ENCODE measurements around the genes LAIR1, KIR3DL3, KIR2DL3 and SYT5.

DNA sequence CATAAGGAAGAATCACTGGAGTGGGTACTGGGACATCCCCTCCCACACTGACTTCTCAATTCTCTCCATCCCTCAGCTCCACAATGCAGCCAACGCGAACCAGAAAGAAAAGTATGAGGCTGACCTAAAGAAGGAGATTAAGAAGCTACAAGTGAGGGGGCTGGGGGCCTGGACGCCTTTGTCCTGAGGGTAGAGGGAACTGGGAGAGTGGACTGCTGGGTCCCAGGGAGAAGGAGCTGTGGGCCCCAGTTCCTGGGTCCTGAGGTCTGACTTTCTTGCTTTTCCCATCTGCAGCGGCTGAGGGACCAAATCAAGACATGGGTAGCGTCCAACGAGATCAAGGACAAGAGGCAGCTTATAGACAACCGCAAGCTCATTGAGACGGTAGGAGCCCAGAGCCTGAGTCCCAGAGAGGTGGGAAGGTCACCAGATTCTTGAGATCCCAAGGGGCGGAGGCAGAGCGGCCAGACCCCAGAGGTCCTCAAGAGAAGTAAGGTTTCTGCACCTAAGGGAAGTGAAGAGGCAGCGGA, 5.9 kb downstream of the CNOT3 start:
- PRO-cap, result no peak

GRCh38 chr19:54152731-54153350, 6.7 kb downstream of the LENG1 start:
- PRO-cap, result no peak

GRCh38 chr19:54209599-54210587, 9.2 kb downstream of the RPS9 start:
- PRO-cap, result no peak

DNA sequence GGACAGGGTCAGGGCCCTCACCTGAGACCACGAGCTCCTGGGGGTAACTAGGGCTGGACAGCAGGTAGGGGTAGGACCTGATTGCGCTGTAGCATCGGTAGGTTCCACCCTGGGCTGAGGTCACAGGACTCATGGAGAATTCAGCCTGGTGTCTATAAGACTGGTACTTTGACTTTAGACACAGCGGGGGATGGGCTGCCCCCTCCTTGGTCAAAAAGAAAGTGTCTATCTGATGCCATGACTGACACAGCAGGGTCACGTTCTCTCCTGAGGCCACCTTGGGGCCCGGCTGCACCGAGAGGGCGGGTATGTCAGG, 2.4 kb downstream of the LILRB5 start:
- PRO-cap, result no peak

- PRO-cap, result no peak
Observed at GRCh38 chr19:54270950-54271513, 9.9 kb downstream of the LILRB2 start.

DNA sequence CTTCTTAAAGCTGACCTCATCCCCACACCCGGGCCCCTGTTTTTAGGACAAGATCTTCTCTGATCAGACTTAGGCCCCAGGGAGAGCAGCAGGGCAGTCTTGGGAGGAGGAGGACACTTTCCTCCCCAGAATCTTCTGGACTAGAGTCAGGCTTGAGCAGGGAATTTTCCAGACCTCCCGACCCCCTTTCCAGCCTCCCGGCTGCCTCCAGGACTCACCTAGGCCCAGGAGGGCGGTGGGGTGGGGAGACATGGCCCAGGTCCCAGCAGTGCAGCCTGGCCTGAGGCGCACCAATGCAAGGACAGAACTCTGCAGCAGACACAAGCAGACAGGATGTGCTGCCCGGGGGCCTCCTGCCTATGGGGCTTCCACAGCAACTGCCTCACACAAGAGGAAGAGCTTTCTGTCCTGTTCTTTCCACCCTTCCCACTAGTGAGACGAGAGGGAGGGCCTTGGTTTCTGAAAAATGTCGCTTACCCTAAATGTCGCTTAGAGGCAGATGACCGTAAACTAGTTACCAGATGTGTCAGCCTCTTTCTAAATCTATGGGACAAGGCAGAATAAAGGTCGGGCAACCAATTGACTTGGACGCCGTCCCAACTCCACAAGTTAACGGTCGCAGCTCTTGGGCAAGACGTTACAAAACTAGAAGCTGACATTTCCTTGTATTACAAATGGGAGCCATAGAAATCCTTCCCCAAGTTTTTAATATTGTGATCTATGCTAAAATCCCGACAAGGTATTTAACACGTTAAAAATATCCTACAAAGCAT, at the start of gene LAIR1:
LAIR1 (minus strand) TSS at position 379 of the 773 bp plus-strand sequence.
- PRO-cap, result no peak

DNA sequence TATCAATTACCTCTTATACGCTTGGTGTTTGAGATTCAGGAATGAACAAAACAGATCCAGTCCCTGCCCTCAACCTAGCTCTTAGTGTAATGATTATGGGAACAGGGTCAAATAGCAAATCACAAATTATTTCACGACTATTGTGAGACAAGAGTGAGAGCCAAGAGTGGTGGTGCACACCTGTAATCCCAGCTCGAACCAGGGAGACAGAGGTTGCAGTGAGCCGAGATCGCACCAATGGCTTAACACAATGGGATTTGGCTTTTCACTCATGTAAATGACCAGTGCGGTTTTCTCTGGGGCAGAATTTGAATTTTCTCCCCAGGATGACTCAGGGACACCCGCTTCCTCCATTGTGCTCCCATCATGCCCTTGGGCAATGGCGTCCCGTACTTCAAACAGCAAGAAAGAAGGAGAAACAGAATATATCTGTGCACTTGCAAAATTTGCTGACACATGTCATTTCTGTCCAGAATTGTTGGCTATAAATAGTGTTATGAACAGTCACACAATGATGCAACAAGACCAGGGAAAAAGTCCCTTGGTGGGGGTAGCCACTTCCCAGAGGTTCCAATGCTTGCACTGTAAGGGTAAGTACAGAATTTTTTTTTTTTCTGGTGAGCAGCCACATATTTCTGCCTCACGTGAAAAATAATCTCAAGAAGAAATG, 8.9 kb upstream of the LAIR1 start:
- PRO-cap, result no peak

DNA sequence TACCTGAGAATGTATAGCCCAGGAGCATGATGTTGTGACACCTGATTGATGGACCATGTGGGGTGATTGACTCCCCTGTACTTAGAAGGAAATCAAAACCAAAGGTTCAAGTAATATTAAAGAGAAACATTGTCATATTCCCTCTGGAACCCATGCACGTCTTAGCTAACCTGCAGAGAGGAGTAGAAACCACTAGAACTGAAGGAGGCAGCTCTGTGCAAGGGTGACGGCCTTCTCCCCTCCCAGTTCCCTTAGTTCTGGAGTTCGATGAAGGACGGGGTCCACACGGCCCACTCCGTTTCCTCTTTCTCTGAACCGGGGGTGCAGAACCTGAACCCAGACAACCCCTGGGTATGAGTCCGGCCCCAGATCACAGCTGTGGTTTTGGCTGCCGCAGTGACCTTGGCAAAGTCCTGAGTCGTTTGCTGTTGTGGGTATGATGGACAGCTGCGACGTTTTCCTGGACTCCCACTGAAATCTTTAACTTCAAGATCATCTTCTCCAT, 9.5 kb upstream of the LAIR1 start:
- PRO-cap, result no peak

- PRO-cap, result no peak
Observed at GRCh38 chr19:54420805-54421440, 5.7 kb downstream of the TTYH1 start.

DNA sequence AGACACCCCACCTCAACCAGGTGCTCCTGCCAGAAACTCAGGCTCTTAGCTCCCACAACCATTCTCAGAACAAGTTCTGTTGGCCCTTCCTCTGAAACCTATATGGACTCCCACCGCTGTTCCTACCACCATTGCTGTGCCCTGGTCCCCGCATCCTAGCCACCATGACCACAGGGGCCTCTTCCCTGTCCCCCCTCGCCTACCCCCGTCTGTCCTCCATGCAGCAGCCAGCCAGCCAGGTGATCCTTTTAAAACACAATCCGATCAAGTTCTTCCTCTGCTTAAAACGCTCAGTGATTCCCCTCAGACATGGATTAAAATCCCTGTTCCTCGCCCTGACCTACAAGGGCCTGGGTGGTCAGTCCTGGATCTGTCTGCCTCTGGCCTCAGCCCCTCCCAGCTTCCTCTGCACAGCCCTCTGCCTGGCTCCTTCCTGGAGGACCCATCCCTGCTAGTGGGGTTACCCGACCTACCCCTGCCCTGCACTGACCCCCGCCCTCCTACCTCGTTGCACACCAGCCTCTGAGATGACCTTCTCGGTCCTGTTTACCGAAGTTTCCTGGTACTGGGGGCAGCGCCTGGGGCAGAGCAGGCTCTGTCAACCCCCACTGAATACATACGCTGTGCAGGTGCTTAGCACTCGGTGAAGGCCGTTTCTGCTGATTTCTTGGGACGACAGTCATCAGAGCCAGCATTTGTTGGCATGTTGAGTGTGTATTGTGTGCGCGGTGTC, 14.8 kb upstream of the LENG8 start:
- PRO-cap, result no peak

DNA sequence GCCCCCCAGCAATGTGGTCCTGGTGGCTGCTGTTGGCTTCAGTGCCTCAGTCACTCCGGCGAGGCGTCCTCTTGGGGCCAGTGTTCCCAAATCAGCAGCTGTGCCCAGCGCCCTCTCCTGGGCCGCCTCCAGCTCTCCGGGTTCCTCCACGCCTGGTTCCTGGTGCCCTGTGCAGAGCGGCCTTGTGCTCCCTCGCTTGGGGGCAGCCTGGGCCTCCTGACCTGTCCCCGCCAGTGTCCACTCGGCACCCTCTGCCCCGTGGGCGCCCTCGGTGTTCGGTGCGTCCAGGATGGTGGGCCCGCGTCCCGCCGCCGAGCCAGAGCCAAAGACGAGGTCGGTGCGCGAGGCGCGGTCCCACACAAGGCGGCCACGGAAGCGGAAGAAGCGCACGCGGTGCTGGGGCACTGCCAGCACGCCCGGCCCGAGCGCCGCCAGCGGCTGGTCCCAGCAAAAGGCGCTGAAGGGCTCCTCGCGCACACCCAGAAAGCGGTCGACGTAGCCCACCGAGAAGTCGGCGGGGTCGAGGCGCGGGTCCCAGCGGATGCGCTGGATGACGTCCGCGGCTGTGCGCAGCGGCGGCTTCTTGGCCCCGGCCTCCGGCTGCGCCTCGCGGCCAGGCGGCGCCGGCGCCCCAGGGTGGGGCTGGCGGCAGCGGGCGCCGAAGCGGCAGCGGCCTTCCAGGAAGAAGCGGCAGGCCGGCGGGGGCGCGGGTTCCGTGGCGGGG, 651 bp downstream of the LENG9 start:
- PRO-cap, result unidirectional peak, plus-strand start at position 372 of the sequence

GRCh38 chr19:54616025-54616562, 14.2 kb upstream of the LILRB1 start:
- PRO-cap, result no peak

- PRO-cap, result no peak
Observed at GRCh38 chr19:54624189-54624715, 6.0 kb upstream of the LILRB1 start.

- PRO-cap, result no peak
Observed at GRCh38 chr19:54724124-54724669, at the start of gene KIR3DL3. Gene KIR3DL3 (plus strand): TSS chr19:54724442.

DNA sequence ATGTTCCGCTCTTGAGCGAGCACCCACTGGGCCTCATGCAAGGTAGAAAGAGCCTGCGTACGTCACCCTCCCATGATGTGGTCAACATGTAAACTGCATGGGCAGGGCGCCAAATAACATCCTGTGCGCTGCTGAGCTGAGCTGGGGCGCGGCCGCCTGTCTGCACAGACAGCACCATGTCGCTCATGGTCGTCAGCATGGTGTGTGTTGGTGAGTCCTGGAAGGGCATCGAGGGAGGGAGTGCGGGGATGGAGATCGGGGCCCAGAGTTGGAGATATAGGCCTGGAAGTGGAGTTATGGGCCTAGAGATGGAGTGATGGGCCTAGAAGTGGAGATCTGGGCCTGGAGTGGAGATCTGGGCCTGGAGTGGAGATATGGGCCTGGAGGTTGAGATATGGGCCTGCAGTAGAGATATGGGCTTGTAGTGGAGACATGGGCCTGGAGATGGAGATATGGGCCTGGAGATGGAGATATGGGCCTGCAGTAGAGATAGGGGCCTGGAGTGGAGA, at the start of gene KIR2DL3:
KIR2DL3 (plus strand) TSS at position 144 of the 509 bp plus-strand sequence.
- PRO-cap, result no peak

DNA sequence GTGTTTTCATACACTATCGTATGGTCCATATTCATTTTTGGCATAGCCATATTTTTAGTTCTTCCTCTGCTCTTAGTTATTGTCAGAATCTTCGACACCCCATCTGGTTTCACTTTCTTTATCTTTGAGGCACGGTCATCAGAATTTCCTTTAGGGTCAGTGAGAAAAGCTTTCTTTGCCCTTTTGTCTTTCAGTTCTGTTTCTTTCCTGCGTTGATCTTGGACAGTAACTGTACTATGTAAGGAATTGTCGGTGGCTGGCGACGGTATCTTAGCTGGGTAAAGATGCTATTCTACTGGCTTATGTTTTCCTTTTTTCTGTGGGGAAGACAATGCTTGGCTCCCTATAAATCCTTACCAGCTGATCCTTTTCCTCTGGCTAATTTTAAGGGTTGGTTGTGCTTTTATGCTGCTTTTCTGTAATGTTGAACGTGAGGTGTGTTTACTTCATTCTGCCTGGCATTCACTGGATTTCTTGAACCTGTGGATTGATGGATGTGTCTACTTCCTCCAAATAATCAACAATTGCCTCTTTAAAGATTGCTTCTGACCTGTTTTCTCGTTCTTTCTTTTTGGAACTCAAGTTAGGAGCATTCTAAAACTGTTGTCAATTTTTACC, 10.4 kb upstream of the KIR2DL4 start:
- PRO-cap, result no peak

DNA sequence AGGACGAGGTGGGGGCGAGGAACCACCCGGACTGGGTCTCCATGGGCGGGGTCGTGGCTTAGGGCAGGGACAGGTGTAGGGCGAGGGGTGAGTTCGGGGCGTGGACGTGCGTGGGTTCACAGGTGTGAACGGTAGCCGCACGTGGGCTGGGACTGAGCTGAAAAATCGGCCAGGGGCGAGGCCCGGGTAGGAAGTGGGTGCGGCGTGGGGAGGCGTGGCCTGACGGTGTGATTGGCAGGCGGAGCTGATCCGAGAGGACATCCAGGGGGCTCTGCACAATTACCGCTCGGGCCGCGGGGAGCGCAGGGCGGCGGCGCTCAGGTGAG, 4.8 kb downstream of the EPS8L1 start:
- PRO-cap, result no peak

DNA sequence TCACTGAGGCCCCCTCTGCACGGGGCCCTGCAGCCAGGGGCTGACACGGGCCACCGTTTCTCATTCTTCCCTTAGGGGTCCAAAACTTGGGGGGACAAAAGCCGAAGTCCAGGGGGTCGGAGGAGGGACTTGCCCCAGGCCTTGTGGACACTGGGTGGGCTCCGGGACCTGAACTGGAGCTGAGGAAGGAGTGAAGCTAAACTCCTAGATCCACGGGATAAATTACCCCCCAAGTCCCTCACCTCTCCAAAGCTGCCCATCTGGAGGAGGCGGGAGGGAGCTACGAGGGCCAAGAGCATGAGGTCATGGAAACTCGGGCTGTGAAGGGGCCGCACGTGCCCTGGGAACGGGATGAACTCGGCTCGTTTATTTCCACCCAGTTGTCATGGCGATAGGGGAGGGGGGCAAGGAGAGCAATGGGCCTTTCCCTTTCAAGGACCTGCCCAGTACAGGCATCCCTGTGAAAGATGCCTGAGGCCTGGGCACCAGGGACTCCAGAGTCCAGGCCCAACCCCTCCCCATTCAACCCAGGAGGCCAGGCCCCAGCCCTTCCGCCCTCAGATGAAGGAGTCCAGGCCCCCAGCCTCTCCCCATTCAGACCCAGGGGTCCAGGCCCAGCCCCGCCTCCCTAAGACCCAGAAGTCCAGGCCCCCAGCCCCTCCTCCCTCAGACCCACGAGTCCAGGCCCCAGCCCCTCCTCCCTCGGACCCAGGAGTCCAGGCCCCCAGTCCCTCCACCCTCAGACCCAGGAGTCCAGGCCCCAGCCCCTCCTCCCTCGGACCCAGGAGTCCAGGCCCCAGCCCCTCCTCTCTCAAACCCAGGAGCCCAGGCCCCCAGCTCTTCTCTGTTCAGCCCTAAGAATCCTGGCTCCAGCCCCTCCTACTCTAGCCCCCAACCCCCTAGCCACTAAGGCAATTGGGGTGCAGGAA, 3.7 kb downstream of the PPP1R12C start:
- PRO-cap, result bidirectional peak, plus-strand start at position 455 of the sequence, minus-strand start at position 254 of the sequence

GRCh38 chr19:55141034-55141649, 7.9 kb downstream of the TNNT1 start:
- PRO-cap, result no peak

DNA sequence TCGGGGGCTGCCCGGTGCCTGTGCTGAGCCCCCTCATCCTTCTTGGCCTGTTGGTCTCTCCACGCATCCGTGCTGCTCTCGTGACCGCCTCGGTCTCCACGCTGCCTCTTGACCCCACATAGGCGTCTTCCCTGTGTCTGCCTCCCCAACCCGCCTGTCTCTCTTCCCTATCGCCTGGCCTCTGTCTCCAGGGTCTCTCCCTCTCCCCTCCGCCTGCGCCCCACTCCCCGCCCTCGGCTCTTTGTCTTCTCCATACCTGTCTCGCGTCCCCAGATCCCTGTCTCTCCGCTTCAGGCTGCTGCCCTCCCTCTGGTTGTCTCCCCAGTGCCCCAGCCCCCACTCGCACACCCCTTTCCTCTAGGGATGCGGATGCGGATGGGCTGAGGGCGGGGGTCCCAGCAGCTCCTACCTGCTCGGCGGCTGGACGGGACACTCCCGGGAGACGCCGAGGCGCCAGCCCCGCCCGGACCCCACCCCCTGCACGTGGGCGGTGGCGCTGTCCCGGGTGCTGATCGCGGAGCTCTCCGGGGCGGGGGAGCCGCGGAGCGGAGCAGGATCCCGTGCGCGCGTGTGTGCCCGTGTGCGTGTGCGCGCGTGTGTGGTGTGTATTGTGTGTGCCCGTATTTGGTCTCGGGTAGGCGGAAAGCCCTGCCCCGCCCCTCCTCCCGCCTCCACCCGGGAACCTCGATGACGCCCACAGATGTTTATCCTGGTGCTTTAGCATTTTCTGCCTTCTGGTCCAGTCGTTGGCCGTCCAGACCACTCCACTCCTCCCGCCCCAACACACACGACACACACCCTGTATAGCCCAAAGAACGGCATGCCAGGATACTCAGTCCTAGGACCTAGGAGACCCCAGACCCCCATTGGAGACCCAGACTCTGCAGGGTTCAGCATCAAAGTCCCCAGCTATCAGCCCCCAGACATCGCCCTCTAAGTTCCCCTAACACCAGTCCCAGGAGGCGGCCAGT, at the start of gene SYT5:
SYT5 (minus strand) TSS at position 582 of the 971 bp plus-strand sequence.
- PRO-cap, result no peak

All from ascending aorta (tissue), 1 donor.